Anterior vena cava (tissue), 1 donor: ENCODE data around the gene MYOZ3.

DNA sequence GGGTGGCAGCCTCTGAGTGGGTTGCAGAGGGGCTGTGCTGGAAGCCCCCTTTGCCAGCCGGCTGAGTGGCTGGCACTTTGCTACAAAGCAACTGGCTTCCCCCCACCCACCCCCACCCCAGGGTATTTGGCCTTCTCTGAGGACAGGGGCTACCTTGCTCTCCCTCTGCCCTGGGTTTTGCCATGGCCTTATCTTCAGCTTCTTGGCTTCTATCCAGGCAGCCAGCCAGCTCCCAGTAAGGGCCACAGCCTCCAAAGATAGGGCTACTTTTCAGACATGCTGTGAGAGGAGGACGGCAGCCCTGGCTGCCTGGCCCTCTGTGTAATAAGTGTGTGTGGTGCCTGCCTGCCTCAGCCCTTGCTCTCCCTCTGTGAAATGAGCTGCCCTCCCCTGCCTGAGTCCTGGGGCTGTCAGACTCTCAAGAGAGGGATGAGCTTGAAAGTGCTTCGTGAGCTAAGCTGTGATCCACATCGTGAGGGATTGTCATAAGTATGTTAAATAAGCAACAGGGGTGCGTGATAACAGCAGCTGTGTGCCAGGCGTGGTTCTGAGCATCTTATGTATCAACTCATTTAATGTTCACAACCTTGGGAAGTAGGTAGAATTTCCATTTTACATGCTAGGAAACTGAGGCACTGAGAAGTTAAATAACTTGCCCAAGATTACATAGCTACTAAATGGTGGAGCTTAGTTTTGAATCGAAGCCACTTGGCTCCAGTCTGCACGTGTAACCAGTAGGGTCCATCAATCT, 8.1 kb downstream of the NDST1 start:
- PRO-cap: no peak

- PRO-cap: no peak
Observed at GRCh38 chr5:150517599-150518337, 9.8 kb downstream of the NDST1 start.

- PRO-cap: no peak
Observed at GRCh38 chr5:150521423-150521880, 13.5 kb downstream of the NDST1 start.

DNA sequence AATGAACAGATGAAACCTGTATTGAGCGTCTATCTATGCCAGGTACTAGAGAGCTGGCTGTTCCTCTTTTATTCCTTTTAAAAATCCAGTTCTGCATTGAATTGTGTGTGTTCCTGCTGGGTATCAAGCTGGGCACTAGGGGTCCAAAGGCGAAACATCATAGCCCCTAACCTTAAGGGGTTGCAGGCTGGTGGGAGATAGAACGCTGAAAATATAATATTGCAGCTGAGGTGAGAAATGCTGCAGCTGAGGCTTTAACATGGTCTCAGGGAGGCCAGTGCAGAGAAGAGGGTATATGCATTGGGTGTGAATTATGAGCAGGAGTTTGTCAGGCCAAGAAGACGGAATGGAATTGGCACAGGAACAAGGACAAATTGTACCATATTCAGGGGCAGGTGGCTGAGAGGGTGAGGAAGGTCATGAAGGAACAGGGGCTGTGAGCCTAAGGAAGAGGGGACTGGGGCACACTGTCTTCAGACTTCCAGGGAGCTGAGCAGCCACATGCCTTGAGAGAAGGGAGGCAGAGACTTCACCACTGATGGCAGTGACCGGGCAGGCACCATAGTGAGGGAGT, 18.6 kb downstream of the NDST1 start:
- PRO-cap: no peak

- PRO-cap: no peak
Observed at GRCh38 chr5:150540912-150541735, 33.2 kb downstream of the NDST1 start.

DNA sequence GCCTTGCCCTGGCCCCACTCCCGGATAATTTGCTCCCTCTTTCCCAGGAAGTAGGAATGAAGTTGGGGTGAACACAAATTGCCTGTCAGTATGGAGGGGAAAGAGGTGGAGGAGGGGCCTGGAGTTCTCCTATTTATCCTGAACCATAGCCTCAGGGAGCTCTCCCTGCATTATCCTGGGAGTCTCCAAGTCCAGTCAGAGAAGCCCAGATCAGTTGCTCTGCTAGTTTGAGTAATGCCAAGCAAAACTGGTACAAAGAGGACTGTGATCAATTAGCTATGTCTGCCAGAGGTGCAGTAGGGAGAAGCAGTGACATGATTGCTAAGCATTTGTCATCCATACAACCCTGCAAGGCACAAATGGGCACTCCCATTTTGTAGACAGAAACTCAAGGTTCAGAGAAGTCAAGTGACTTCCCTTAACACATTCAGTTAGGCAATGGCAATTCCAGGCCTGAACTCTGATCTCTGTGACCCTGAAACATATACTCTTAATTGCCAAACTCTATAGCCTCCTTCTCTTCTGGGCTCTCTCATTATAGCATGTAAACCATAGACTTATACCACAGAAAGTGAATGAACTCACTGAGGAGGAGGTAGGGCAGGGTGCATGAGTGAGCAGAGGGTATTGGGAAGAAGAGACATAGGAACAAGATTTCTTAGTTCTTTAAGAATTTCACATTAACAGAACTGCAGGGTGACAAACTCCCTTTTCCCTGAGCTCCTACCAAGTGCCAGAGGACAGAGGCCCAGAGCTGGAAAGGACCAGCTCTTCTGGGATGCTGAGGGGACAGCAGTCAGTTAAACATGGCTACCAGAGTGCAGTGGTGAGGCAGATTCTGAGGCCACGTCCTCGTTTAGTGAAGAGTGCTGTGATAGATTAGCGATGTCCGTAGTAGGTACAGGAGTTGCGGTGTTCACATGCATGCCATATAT, 34.1 kb downstream of the NDST1 start:
- PRO-cap: no peak

- PRO-cap: no peak
Observed at GRCh38 chr5:150604464-150605142, 35.9 kb upstream of the SYNPO start.

DNA sequence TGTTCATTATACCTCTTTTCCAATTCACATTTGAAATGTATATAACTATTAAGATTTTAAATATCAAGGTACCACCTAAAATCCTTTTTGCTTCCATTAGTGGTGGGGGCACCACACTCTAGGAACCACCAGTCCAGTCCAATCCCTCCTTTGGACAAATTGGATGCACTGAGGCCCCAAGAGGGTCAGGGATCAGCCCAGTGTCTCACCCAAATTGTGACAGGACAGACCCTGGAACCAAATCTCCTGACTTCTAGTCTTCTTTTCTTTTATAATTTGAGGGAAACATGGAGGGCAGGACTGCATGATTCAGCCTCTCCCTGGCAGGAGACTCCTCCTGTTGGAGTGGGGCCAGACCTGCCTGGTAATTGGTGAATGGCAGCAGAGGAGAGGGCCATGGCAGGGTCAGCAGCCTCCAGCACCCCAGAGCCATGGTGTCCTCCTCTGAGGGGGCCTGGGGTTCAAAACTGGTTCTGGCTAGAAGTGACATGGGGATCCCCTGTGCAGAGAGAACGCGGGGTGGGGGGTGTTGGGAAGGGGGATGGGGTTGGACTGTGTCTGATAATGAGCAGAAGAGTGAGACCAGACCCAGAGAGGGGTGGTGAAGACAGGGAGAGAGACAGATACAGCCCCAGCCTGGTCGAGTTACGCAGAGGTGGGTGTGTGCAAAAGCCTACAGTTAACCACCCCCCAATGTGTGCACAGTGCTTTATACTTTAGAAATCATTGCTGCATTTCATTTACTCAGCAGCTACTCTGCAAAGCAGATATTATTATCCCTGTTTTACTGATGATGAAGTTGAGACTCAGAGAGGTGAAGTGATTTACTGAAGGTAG, 4.0 kb upstream of the SYNPO start:
- PRO-cap: no peak

GRCh38 chr5:150643160-150643657, 2.7 kb downstream of the SYNPO start:
- PRO-cap: no peak

- PRO-cap: no peak
Observed at GRCh38 chr5:150660423-150661392, at the start of gene MYOZ3. TSS of gene MYOZ3 (plus strand) at chr5:150661251.

DNA sequence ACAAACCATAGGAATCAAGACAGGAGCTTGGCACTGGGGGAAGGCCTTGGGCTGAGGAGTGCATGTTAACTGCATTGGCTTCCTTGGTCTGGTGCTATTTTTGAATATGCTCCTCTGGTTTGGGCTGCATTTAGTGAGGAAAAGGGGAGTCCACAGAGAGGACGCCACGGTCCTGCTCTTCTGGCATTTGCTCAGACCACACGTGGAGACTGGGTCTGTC, 12.6 kb downstream of the MYOZ3 start:
- PRO-cap: unidirectional peak, plus-strand start at position 133 of the sequence

DNA sequence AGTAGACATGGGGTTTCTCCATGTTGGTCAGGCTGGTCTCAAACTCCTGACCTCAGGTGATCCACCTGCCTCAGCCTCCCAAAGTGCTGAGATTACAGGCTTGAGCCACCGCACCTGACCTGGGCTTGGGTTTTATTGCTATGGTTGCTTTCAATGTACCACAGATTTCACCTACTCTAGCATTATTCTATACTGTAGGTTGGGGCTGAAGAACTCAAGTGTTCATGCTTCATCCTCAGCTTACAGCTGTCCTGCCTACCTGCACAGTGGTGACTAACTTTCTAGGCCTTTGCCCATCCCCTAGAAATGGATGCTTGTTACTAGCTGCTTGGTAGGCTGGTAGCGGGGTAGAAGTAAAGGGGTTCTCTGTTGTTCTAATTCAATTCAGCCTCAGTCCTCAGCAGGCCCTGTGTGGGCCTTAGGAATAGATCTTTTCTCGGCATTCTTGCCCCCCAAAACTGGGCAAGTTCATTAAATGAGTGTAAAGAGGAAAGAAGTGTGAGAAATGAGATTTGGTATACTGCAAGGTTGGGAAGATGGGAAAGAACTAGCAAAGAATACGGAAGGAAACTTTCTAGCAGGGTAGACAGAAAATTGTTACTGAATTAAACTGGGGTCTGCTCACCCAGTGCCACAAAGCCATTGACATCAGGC, 5.4 kb upstream of the RBM22 start:
- PRO-cap: no peak

- PRO-cap: no peak
Observed at GRCh38 chr5:150879534-150879733, 25.3 kb downstream of the ZNF300 start.

GRCh38 chr5:151024083-151024953, 3.9 kb downstream of the GPX3 start:
- PRO-cap: no peak

- PRO-cap: no peak
Observed at GRCh38 chr5:151039988-151040949, 19.9 kb downstream of the GPX3 start.

DNA sequence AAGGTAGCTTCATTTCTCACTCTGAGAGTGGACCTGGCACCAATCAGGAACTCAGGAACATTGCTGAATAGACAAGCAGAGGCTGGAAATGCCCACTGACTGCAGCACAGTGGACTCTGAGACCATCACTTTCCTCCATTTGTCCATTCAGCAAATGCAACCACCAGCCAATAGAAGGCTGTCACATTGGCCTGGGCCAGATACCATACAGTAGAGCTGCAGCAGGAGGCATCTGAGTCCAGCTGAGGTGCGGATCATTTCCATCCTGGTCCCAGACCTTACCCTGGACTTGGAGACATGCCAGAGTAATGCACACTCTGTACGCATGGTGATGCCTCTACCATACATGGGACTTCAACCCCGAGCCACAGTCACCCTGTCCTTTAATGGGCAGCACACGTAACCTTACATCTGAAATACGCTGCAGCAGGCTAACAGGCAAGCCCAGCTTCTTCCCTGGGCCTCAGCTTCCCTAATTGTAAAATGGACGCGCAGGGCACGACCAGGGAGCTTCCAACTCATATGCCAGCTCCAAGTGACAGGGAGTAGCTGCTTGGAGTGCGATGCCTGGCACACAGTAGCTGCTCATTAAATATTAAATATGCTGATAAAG, 18.0 kb downstream of the TNIP1 start:
- PRO-cap: no peak

DNA sequence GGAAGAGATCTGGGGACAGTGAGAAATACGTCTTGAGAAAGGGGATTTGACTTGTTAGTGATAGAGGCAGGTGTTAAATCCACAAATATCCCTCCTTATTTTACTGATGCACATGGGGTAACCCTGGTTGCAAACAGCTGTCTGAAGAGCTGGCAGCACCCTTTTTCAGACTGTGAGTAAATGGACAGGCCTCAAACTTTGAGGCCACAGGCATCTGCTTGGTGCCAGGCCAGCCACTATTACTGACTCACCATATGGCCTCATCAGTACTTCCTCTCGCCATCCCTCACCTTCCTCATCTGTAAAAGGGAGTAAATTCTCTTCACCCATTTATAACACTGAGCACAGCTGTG, 11.9 kb upstream of the TNIP1 start:
- PRO-cap: no peak

- PRO-cap: no peak
Observed at GRCh38 chr5:151096044-151096763, 15.4 kb upstream of the TNIP1 start.

GRCh38 chr5:151130701-151131387, 26.7 kb downstream of the ANXA6 start:
- PRO-cap: no peak

- PRO-cap: no peak
Observed at GRCh38 chr5:151238207-151238920, 14.5 kb upstream of the CCDC69 start.